NT2/D1 (cell line): ENCODE results near the genes LRRC32, GDPD4 and KCTD14.

DNA sequence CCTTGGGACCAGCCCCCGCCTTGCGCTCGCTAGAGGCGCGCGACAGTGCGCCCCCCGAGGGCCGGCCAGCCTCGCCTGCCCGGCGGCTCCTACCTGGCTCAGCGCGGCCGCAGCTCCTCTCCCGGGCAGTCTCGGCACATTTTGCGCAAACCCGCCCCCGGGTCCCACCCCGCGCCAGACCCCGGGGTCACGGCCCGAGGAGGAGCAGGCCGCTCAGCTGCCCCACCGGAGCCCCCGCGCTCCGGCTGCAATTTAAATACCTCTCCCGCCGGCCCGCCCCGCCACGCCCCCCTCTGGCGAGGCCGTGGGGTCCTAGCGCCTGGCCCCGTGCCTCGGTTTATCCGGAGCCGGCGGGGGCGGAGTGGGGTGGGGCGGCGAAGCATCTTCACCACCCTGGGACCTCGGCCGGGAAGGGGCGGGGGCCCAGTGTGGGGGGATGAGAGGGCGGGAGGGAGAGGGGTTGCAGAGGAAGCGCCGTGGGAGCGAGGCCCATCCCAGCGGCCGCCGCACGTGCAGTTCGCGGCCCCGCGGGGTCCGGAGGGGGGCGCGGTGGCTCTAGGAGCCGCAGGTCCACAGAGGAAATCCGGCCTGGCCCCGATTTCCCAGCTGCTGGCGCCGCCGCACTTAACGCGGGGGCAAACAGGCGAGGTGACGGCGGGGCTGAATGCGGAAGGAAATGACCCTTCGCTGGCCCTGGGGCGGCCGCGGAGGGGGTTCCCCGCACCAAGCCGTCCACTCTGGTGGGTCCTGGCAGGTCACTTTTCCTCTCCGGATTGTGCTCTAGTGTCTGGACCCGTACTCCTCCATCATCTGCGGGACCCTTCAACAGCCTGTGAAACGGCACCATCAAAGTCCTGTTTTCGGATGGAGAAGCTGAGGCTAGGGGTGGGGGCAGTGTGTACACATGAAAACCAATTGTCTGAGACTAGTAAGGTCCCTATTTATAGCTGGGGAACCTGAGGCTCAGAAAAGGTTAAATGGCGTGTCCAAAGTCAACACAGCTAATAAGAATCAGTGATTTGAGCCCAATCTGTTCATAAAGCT, at the start of gene LRRC32:
Gene LRRC32 (minus strand): TSS at position 227 of the 1,044 bp plus-strand sequence.
- RRBS, 2 experiments = 2% methylated on average over 31 to 39 of the region's 88 CpGs

DNA sequence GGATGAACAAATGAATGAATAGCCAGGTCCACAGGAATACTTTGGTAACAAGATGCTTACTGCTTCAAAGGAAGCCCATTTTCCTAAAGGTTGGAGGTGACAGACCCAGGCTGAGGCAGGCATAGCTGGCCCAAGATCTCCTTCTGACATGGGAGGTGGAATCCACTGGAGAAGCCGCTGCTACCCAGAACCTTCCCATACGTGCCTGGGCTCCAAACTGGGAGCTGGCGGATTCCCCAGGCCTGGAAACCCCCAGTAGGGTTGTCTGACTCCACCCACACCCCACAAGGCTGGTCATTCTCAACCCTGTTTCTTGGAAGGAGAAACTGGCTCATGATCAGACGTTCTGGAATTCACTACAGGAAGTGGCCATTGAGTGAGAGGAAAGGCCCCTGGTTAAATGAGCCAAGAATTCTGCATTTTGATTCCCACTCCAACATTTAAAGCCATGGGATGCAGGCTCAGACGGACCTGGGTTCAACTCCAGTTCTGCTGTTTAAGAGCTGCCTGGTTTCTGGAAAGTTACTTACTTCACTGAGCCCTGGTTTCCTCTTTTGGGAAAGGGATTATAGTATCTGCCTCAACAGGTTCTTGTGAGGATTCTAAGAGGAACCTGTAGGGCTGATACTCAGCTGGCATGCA, 19.5 kb upstream of the TSKU start:
- RRBS, 2 experiments = no CpG with 5 or more reads among the region's 5 CpGs

- RRBS, 2 experiments = no CpG with 5 or more reads among the region's 7 CpGs
Measured at GRCh38 chr11:76765939-76766649, 17.1 kb upstream of the TSKU start.

- RRBS, 2 experiments = no CpG with 5 or more reads among the region's 14 CpGs
Measured at GRCh38 chr11:76769178-76770029, 13.8 kb upstream of the TSKU start.

DNA sequence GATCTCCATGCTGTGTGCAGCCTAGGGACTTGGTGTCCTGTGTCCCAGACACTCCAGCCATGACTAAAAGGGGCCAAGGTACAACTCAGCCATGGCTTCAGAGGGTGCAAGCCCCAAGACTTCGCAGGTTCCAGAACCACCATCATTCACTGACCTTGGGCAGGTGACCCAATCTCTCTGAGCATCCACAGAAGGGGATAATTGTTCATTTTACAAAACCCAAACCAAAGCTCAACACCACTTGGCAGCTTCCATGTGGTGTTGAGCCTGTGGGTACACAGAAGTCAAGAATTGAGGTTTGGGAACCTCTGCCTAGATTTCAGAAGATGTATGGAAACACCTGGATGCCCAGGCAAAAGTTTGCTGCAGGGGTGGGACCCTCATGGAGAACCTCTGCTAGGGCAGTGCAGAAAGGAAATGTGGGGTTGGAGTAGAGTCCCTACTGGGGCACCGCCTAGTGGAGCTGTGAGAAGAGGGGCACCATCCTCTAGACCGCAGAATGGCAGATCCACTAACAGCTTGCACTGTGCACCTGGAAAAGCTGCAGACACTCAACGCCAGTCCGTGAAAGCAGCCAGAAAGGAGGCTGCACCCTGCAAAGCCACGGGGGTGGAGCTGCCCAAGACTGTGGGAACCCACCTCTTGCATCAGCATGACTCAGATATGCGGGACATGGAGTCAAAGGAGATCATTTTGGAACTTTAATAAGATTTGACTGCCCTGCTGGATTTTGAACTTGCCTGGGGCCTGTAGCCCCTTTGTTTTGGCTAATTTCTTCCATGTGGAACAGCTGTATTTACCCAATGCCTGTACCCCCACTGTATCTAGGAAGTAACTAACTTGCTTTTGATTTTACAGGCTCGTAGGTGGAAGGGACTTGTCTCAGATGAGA, 8.6 kb downstream of the TSKU start:
- RRBS, 2 experiments = no CpG with 5 or more reads among the region's 8 CpGs

GRCh38 chr11:76797707-76798538, 14.8 kb downstream of the TSKU start:
- RRBS, 2 experiments = no CpG with 5 or more reads among the region's 13 CpGs

- RRBS, 2 experiments = no CpG with 5 or more reads among the region's 5 CpGs
Measured at GRCh38 chr11:76885796-76886467, 25.2 kb downstream of the ACER3 start.

- RRBS, 2 experiments = no CpG with 5 or more reads among the region's 5 CpGs
Measured at GRCh38 chr11:76938407-76939053, 77.8 kb downstream of the ACER3 start.

DNA sequence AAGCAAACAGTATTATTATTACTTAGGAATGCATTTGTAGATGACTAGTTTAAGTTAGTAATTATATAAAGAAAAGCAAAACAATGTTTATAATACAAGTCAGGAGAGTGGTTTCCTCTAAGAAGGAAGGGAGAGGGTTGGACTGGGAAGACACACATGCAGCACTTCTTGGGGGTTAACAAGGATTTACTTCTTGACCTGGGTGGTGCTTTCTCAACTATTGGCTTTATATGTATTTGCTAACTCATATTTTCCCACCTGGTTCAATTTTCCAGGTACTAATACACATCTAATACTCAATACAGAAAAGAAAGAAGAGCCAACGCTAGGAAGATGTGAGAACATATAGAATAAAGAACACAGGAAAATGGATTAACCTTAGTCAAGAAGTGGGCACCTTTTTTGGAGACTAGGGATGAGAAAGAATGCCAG, 36.3 kb upstream of the B3GNT6 start:
- RRBS, 2 experiments = no CpG with 5 or more reads among the region's 1 CpG

- RRBS, 2 experiments = no CpG with 5 or more reads among the region's 6 CpGs
Measured at GRCh38 chr11:77049053-77049438, 14.8 kb downstream of the B3GNT6 start.

GRCh38 chr11:77082848-77083480, 16.2 kb downstream of the CAPN5 start:
- RRBS, 2 experiments = 78 to 89% methylated on average over 5 of the region's 13 CpGs

DNA sequence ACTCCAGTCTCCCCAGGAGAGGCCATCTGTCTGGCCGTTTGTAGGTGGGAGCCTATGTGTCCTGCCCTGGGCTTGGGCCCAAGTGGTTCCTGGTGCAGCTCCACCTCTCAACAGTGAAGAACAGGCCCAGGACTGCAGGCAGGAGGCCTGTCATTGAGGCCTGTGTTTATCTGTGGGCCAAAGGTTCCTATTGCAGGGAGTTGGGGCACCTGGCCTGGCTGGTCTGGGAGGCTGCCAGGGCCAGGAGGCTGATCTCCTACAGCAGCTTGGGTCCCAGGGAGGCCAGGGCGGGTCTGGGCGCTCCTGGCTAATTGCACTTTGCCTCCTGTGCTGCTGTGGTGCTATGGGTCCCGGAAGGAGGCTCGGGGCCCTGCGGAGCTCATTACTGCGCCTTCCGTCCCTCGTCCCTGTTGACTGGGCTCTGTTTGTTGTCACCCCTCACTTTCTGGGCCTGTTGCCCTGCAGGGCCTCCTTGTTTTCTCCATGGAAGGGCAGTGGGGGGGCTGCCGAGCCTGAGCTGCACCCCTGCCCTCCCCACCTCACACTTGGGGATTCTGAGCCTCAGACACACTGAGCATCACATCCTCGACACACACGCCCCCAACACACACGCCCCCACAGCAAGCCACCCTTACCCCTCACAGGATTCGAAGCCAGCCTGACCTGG, 6.9 kb upstream of the OMP start:
- RRBS, 2 experiments = no CpG with 5 or more reads among the region's 14 CpGs

- RRBS, 2 experiments = no CpG with 5 or more reads among the region's 7 CpGs
Measured at GRCh38 chr11:77096551-77096981, 6.1 kb upstream of the OMP start.

DNA sequence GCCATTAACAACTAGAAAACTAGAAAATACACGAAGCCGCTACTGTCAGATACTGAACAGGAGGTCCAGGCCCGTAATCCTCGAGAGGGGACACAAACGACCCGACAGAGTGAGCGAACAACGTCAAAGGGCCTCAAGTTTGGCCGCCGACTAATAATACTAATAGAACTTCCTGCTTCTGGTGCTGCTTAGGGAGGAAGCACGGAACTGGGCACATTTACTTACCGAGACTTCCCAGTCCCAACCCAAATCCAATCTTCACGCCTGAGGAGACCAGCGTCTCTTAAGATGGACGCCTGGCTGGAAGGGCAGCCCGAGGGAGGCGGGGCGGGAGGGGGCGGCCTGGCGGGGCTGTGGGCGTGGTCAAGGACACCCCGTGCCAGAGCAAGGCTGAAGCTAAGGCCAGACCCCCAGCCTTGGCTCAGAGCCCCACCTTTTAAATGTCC, at the start of gene GDPD4:
Gene GDPD4 (minus strand): TSS at position 307 of the 446 bp plus-strand sequence.
- RRBS, 2 experiments = no CpG with 5 or more reads among the region's 22 CpGs

- RRBS, 2 experiments = 2 to 4% methylated on average over 6 of the region's 35 CpGs
Measured at GRCh38 chr11:77411645-77412319, 62.1 kb downstream of the PAK1 start.

GRCh38 chr11:77821574-77821884, 585 bp downstream of the AAMDC start:
- RRBS, 2 experiments = no CpG with 5 or more reads among the region's 10 CpGs

DNA sequence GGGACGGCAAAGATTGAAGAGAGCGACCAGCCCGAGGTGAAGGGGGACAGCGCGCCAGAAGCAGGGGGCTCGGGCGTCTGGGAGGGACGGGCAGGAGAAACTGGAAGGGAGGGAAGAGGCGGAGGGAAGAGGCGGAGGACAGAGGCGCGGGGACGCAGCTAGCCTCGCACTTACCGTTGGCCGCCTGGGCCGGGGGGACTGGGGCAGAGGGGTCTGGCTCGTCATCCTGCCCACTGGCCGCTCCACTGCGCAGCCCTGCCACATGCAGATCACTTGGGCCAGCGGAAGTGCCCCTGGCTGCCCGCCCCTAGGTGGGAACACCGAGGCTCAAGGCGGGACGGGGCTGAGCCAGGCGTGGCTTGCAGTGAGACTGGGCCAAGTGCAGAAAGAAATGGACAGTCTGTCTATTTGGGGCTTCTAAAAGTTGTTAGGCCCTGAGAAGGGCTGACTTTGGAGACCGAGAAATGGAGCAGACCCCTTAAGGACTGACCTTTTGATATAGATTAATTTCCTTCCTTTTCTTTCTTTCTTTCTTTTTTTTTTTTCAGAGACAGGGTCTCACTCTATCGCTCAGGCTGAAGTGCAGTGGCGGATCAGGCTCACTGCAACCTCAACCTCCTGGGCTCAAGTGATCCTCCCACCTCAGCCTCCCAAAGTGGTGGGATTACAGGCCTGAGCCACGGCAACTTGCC, at the start of gene KCTD14:
Gene KCTD14 (minus strand): TSS at position 291 of the 692 bp plus-strand sequence.
- RRBS, 2 experiments = no CpG with 5 or more reads among the region's 30 CpGs

- RRBS, 2 experiments = 2% methylated on average over 6 of the region's 24 CpGs
Measured at GRCh38 chr11:78046126-78046697, 17.4 kb upstream of the THRSP start.

DNA sequence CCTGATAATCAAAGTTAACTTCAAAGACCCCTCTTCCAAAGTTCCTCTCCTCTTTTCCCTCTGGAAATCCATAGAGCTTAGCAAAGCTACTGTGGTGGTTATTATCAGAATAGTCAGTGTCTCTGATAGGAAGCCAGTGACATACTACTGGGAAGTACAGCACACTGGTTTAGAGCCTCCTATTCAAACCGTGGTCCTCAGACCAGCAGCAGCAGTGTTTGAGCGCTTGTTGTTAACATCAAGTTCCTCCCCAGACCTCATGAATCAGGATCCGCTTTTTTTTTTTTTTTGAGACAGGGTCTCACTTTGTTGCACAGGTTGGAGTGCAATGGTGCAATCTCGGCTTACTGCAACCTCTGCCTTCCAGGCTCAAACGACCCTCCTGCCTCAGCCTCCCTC, 1.2 kb downstream of the NDUFC2 start:
- RRBS, 2 experiments = no CpG with 5 or more reads among the region's 5 CpGs

DNA sequence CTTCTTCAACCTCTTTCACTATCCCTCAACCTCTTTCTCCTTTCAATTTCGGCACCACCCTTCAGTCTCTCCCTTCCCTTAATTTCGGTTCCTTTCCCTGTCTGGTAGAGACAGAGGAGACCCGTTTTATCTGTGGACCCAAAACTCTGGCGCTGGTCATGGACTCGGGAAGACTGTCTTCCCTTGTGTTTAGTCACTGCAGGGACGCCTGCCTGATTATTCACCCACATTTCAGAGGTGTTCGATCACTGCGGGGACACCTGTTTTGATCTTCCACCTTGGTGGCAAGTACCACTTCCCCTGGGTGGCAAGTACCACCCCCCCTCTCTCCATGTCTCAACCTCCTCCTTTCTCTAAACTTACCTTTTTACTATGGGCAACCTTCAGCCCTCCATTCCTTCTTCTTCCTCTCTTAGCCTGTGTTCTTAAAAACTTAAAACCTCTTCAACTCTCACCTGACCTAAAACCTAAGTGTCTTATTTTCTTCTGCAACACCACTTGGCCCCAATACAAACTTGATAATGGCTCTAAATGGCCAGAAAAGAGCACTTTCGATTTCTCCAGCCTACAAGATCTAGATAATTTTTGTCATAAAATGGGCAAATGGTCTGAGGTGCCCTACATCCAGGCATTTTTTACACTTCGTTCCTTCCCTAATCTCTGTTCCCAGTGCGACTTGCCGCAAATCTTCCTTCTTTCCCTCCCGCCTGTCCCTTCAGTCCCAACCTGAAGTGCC, 2.0 kb upstream of the NDUFC2 start:
- RRBS, 2 experiments = no CpG with 5 or more reads among the region's 13 CpGs